ENCODE measurements around a stretch of chr20.

GRCh38 chr20:2929602-2930241 lies 56.4 kb downstream of the PTPRA start:
- PRO-cap = no peak
- RAMPAGE, long total RNA = no peak

DNA sequence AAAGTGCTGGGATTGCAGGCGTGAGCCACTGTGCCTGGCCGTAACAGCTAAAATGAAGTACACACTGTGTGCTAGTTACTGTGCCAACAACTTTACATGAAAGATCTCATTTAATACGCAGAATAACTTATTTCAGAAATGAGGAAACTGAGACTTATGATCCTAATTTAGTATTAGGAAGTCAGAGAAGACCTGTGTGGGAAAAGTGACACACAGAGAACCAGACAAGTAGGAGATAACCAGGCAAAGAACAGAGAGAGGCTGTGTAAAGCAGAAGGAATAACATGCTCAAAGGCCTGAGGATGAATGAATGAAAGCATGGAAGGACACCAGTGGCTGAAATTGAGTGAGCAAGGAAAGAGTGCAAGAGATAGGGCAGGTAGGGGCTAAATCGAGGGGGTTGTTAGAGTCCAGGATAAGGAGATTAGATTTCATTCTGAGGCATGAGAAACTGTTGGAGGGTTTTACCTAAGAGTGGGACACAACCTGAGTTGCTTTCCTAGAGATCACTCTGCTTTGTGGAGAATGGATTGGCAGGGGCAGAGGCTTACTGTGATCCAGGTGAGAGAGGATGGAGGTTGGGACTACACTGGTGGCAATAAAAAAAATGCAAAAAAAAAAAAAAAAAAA lies 60.3 kb upstream of the GNRH2 start:
- PRO-cap = no peak
- RAMPAGE, long total RNA = no peak

- PRO-cap = no peak
- RAMPAGE, long total RNA = no peak
These were observed 5.9 kb upstream of the FASTKD5 start for GRCh38 chr20:3165477-3166007.

- PRO-cap = no peak
- RAMPAGE, long total RNA = no peak
These were observed 13.5 kb downstream of the ITPA start for GRCh38 chr20:3222815-3223225.

GRCh38 chr20:3248351-3248648 lies 9.3 kb upstream of the SLC4A11 start:
- PRO-cap = no peak
- RAMPAGE, long total RNA = no peak

DNA sequence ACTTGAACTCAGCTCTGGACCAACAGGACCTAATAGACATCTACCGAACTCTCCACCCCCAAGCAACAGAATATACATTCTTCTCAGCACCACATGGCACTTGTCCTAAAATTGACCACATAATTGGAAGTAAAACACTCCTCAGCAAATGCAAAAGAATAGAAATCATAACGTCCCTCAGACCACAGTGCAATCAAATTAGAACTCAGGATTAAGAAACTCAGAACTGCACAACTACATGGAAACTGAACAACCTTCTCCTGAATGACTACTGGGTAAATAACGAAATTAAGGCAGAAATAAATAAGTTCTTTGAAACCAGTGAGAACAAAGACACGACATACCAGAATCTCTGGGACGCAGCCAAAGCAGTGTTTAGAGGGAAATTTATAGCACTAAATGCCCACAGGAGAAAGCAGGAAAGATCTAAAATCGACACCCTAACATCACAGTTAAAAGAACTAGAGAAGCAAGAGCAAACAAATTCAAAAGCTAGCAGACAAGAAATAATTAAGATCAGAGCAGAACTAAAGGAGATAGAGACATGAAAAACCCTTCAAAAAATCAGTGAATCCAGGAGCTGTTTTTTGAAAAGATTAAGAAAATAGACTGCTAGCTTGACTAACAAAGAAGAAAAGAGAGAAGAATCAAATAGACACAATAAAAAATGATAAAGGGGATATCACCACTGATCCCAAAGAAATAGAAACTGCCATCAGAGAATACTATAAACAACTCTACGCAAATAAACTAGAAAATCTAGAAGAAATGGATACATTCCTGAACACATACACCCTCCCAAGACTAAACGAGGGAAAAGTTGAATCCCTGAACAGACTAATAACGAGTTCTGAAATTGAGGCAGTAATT lies 54.0 kb downstream of the ATRN start:
- PRO-cap = no peak
- RAMPAGE, long total RNA = no peak

DNA sequence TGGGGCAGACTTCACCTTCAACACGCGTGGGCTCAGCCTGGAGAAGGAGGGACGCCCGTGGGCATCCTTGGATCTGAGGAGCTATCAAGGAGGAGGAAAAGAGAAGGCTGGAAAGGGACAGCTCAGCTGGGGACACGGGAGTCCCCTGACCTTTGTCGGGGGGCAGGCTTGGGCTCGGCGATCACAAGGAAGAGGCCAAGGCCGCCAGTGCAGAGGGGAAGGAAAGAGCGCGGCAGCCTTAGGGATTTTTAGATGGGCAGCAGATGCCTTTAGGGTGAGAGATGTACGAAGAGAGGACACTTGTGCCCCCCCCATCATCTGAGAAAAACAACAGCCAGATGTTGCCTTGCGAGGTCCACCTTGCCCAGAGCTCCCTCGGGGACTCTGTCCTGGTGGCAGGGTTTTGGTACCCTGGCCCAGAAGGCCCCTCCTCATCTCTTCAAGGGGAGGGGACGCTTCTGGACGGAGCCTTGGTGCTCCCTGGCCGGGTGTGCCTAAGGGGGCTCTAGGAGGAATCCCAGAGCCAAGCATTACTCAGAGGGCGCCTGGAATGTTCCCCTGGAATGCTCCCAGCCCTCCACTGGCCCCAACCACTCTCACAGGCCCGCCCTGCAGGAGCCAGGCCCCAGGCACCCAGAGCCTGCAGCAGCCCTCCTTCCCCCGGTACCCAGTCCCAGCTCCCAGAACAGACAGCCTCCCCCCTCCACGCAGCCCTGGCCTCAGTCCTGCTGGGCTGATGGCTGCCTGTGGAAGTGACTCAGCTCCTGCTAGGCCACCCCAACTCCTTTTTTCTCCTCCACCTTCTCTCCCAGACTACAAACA lies 1.9 kb downstream of the ADAM33 start:
- PRO-cap = no peak
- RAMPAGE, long total RNA = no peak

DNA sequence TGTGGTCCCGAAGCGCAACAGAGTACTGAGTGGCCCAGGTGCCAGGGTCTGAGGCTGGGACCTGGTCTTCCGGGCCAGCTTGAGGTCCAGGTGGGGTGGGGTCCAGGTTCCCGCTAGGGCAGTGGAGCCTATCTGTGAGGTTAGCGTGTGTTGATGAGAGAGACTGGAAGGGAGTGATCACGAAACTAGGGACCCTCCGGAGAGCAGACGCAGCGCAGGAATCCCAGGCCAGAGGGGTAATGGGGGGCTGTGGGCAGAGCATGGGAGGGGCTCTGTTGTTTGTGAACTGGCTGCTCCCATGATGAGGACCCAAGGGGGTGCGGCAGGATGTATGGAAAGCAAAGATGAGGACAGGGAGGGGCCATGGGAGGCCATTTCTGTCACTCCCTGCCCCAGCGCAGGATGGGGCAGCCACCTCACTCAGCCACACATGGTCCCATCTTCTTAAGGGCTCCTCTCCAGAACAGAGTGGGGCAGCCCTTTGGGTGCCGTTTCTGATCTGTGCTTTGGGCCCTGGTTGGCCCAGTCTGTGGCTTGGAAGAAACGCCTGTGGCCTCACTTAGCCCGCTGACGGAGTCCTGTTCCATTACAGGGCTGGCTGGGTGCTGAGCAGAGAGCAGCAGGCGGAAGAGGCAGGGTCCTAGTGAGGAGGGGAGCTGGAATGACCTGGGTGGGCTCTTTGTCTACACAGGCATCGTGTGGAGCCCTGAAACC lies 876 bp downstream of the HSPA12B start:
- PRO-cap = no peak
- RAMPAGE, long total RNA = no peak

- PRO-cap = no peak
- RAMPAGE, long total RNA = no peak
These were observed 5.4 kb downstream of the HSPA12B start for GRCh38 chr20:3737908-3738338.

- PRO-cap = no peak
- RAMPAGE, long total RNA = no peak
These were observed 12.0 kb downstream of the CDC25B start for GRCh38 chr20:3808065-3808473.

- PRO-cap = no peak
- RAMPAGE, long total RNA = no peak
These were observed 6.2 kb downstream of the PANK2 start for GRCh38 chr20:3895412-3895704.

GRCh38 chr20:3916568-3917667 lies 27.7 kb downstream of the PANK2 start:
- PRO-cap = no peak
- RAMPAGE, long total RNA = no peak

GRCh38 chr20:4160548-4161502 lies 12.2 kb downstream of the SMOX start:
- PRO-cap = no peak
- RAMPAGE, long total RNA = no peak

DNA sequence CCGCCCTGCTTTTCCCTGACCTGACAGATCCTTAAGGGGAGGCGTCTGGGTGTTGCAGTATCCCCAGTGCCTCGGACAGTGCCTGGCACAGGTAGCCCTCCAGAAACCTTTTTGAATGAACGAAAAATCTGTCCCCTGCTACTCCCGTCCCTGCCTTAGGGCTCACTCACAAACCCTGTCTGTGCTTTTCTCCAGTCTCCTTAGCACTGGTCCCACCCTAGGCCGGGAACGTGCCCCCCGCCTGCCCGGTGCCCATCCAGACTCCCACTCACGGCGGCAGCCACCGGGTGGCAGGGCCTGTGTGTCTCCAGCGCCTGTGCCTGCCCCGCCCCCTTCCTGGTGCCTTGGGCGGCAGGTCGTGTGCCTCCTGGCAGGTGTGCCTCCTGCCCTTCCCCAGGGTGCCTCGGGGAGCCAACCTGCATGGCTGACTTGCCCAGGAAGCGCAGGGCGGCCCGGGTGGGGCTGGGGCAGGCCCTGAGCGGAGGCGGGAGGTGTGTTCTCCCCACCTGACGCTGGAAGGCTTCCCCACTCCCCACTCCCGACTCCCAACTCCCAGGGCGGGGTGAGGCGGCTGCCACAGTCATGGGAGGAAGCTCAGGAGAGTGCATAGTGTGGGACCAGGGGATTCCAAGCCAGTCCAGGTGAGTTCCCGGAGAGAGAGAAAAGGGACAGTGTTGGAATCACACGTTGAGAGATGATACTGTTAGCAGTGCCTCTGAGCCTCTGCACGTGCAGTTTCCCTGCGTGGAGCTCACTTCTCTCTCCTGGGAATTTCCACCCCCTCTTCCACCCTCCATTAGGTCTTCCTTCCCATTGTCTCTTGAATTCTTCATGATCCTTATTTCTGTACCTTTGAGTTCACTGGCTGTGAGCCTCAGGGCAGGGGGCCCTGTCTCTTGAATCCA lies 13.3 kb downstream of the SMOX start:
- PRO-cap = no peak
- RAMPAGE, long total RNA = no peak

DNA sequence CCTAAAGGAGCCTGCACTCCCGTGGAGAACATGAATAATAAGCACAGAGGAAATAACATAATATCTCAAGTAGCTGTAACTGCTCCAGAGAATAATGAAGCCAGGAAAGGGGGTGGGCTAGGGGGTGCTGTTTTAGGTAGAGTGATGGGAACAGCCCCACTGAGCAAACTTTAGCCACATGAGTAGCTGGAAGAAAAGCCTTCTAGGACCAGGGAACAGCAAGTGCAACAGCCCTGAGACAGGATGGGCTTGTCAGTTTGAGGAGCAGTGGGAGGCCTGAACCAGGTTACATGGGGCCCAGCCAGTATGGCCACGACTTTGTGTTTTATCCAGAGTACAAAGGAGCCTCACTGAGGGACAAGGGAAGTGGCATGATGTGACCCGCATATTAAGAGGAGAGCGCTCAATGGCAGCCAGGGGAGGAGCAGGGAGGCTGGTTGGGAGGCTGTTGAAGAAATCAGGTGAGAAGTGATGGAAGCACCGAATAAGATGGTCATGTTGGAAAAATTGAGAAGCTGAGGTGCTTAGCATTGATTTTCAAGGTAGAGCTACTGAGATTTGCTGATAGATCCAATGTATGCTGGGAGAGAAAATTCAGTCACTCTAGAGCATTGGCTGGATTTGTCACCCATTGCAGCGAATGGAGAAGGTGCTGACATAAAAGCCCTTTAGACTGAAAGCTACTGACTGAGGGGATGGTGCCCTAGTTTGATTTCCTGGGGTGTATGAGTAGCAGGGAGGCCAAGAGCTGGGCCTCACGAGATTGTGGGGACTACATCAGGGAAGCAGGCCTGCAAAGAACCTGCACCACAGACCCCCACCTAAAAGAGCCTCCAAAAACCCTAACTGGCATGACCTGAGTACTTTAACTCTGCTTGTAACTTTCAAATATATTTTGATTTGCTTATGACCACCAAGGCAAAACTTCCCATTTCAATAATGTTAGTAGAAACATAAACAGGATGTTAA lies 11.4 kb downstream of the PRNP start:
- PRO-cap = no peak
- RAMPAGE, long total RNA = no peak

DNA sequence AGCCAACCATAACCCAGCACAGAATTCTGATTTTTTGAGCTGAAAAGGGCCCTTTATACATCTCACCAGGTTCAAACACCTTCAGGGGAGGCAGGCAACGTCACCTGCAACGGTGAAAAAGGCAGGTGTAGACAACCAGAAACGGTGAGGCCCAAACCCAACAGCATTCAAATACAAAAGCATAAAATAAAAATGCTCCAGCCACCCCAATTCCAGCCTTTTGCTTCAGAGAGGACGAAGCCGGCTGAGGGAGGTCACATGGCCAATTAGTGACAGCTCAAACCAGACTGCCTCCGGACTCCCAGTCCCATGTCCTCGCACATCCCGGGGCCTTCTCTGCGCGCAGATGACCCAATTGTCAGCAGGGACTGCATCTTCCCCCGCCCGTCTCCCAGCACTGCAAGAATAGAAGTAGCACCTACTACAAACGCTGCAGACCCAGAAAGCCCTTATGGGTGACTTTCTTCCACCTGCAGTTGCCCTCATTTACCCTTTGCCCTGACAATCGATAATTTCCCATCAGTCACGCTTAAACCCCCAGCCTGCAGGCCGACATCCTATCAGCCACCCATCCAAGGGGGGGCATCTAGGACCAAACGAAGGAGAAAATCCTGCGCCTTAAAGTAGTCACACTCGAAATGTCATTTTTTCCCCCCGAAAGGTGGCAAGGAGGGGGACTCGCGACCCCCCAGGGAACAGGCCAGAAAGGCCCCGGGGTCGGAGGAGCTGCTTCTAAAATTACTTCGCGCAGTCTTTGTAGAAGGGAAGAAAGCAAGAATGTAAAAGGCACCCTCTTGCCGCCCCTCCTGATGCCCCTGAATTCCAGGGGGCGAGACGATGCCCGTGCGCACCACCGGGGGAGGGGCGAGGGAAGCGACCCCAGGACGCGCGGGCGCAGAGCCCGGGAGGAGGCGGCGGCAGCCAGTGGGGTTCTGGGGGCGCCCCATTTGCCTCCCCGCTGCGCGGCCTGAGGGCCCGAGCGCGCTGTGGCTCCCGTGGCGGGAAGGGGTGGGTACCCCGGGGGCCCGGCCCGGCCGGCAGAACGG lies 860 bp downstream of the SLC23A2 start:
- PRO-cap = no peak
- RAMPAGE, long total RNA = no peak

GRCh38 chr20:5090033-5090529 lies 22.8 kb downstream of the TMEM230 start:
- PRO-cap = no peak
- RAMPAGE, long total RNA = no peak

- PRO-cap = no peak
- RAMPAGE, long total RNA = no peak
These were observed 44.4 kb downstream of the CDS2 start for GRCh38 chr20:5170938-5171867.

- PRO-cap = no peak
- RAMPAGE, long total RNA = no peak
These were observed 129.0 kb upstream of the PROKR2 start for GRCh38 chr20:5445621-5446233.

DNA sequence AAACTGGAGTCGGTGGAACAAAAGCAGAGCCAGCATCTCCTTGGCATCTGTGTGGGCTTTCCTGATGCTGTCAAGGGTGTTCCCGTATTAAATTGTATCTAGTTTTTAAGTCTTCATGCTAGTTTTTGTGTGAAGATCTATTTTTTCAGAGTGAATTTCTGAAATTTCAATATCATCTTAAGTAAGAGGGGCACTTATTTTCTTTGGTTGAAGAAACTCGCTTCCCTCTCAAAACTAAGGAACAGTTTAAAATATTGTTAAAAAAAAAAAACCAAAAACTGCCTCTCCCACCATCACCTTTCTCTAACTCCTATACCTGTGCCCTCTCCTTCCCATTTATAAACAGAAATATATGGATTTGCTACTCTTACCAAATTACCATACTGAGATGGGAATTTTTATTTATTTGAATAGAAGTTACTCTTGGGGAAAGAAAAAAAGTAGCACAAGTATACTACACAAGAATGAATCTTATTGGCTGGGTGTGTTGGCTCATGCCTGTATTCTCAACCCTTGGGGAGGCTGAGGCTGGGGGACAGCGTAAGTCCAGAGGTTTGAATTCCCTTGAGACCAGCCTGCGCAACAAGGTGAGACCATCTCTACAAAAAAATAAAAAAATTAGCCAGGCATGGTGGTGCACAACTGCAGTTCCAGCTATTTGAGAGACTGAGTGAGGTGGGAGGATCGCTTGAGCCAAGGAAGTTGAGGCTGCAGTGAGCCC lies 46.6 kb downstream of the GPCPD1 start:
- PRO-cap = no peak
- RAMPAGE, long total RNA = no peak

Measured in Karpas-422 (cell line).